ENCODE measurements around a stretch of chr12.

DNA sequence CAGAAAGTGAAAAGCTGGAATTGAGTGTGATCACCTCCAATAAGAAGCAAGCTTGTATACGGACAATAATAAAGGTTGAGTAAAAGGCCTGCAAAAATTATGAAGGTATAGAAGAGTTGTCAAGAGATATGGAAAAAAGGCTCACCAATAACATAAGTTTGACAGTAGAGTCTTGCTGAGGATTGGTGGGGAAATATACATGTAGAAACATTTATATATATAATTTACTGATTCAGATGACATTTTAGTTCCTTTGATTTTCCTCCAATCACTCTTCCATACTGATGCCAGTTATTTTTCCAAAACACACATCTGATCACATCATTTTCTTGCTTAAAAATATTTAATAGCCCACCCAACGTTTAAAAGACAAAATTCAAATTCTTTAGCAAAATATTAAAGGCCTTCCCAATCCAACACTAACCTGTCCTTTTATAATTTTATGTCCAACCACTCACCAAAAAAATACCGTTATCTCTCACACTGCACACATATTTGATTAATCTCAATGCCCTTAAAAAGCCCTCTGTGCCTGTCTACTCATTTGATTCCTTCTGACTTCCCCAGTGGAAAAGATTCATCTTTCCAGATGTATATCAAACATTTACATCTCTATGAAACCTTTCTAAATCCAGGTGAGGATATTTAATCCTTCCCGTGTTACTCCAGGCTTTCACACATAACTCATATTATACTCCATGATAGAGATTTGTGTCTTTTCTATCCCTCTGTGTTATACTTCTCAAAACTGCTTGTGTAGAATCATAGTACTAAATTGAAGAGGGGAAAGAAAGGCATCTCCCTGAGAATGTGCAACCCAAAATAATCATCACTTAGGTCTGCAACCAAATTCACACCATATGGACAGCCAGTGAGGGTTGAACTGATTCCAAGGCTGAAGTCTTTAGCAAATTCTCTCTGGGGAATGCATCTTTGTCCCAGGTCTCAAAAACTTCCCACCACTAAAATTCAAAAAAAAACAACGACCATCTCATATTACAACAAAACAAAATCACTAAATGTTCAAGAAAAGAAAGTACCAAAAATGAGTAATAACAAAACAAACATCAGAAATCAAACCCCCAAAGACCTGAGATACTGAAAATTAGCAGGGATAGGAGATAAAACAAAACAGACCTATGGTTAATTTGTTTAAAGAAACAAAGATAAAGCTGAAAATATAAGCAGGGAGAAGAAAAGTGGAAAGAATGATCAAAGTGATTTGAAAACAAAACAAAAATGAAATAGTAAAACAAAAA lies 11.2 kb downstream of the ZFC3H1 start:
- PRO-cap, result no peak
- RAMPAGE, long total RNA, 3 experiments, result no peak in any of the 3 experiments

DNA sequence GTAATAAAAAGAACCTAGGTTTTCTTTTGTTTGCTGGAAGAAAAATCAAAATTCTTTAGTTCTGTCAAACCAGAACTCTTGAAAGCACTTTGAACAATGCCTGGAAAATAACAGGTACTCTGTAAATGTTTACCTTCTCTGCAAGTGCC lies 892 bp downstream of the THAP2 start:
- PRO-cap, result no peak
- RAMPAGE, long total RNA, 3 experiments, result no peak in any of the 3 experiments

DNA sequence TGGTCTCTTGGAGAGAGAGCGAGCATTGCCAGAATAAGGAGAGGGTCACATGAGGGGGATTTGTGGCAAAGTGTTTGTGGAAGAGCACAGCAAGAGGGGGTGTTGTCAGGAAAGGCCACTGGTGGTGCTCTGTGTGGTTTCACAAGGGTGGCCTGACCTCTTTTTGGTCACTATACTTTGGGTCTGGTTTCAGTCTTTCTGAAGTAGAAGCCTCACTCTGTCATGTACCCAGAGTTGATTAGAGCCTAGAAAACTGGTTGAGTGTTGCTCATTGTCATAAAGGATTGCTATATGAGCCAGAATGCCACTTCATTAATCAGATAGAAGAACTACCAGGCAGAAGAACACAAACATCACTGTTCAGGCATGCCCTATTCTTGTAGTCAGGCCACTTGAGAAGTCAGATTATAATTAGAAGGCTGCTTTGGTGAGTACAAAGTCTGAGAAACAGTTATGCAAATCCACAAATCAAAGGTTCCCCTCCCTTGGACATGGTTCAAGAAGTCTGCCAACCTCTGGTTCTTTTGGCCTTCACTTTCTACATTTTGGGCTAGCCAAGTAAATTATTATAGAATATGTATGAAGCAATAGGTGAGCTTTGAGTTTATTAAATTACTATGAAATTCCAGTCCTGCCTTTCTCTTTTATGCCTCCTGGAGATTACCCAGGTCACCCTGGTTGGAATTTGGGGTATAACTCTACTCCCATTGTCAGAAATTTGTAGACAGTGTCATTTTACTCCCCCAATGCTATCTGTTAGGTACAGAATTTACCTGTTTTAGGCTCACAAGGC lies 8.5 kb downstream of the TMEM19 start:
- PRO-cap, result no peak
- RAMPAGE, long total RNA, 3 experiments, result no peak in any of the 3 experiments

DNA sequence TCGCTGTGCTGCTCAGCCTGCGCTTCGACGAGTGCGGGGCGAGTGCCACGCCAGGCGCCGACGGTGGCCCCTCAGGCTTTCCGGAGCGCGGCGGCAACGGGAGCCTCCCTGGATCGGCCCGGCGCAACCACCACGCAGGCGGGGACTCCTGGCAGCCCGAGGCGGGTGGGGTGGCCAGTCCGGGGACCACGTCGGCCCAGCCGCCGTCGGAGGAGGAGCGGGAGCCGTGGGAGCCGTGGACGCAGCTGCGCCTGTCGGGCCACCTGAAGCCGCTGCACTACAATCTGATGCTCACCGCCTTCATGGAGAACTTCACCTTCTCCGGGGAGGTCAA lies 745 bp downstream of the TRHDE start:
- PRO-cap, result no peak
- RAMPAGE, long total RNA, 3 experiments, result no peak in any of the 3 experiments

DNA sequence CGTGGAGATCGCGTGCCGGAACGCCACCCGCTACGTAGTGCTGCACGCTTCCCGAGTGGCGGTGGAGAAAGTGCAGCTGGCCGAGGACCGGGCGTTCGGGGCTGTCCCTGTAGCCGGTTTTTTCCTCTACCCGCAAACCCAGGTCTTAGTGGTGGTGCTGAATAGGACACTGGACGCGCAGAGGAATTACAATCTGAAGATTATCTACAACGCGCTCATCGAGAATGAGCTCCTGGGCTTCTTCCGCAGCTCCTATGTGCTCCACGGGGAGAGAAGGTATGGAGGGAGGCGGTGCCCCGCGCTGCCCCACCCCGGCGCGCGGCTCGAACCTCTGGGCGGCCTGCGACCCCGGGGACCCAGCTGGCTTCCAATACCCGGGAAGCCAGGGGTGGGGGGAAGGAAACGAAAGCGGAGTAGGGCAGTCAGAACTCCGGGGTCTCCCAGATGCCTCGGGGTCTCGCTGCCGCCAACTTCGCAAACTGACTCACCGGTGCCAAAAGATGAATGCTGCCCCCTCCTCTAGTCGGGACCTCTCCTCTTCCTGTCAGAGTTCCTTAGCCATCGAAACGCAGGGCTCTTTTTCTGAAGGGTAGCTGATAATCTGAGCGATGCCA lies 1.2 kb downstream of the TRHDE start:
- PRO-cap, result no peak
- RAMPAGE, long total RNA, 3 experiments, result no peak in any of the 3 experiments

DNA sequence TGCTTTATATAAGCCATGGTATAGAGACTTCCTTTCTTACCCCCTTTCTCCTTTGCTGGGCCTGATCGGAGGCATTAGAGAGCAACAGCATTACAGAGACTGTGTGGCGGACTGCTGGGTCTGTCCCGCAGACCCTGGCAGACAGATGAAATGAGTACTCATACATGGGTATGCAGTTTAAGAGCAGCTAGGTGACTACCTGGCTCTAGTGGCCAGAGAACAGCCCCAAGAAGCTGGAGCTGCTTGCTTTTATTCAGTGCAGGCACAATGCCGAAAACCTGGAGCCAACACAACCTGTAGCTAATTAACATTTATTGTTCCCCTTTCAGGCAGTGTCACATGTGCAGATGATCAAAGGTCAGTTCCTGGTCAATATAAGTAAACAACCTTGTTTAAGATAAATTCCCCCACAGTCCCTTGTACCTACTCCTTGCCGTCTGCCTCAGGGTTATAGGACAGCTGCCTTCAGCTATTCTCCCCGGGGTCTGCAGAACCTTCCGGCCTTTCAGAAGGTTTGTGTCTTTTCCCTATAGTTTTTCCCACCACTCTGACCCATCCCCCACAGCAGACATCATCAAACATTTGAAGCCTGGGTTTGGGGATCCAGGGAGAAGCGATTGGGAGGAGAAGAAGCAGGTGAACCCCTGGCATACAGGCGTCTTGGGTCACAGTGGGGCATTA lies 160.0 kb downstream of the TRHDE start:
- PRO-cap, result no peak
- RAMPAGE, long total RNA, 3 experiments, result no peak in any of the 3 experiments

DNA sequence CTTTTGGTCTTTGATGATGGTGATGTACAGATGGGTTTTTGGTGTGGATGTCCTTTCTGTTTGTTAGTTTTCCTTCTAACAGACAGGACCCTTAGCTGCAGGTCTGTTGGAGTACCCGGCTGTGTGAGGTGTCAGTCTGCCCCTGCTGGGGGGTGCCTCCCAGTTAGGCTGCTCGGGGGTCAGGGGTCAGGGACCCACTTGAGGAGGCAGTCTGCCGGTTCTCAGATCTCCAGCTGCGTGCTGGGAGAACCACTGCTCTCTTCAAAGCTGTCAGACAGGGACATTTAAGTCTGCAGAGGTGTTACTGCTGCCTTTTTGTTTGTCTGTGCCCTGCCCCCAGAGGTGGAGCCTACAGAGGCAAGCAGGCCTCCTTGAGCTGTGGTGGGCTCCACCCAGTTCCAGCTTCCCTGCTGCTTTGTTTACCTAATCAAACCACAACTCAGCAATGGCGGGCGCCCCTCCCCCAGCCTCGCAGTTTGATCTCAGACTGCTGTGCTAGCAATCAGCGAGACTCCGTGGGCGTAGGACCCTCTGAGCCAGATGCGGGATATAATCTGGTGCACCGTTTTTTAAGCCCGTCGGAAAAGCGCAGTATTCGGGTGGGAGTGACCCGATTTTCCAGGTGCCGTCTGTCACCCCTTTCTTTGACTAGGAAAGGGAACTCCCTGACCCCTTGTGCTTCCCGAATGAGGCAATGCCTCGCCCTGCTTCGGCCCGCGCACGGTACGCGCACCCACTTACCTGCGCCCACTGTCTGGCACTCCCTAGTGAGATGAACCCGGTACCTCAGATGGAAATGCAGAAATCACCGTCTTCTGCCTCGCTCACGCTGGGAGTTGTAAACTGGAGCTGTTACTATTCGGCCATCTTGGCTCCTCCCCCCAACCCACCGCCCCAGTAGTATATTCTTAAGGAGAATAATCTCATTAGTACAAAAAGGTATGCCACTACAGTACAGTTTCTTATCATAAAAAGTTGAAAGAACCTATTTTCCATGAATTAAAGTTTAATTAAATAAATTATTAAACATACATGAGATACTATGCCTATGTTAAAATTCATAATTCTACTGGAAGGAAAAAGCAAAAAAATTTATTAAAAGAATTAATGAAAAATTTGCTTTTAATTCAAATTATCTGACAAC lies 28.6 kb upstream of the ATXN7L3B start:
- PRO-cap, result no peak
- RAMPAGE, long total RNA, 3 experiments, result no peak in any of the 3 experiments

DNA sequence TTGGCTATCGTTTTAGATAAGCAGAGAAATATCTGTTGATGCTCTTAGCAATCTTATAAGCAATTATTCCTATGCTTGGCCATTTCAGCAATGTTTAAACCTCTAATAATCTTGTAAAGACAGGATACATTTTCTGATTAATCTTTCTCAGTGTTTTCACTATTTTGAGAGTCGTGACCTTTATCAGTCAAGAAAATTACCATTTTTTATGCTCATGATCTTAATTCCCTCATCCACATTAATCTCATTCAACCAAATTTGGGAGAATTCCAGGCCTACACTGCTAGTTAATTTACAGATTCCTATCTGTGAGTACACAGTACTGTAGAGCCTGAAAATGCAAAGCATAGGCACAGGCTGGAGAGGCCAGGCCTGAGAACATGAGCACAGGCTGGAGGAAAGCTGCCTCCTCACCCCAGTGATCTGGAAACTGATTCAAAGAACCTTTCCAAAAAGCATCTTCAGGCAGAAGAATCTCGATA lies 122.2 kb downstream of the KCNC2 start:
- PRO-cap, result no peak
- RAMPAGE, long total RNA, 3 experiments, result no peak in any of the 3 experiments

DNA sequence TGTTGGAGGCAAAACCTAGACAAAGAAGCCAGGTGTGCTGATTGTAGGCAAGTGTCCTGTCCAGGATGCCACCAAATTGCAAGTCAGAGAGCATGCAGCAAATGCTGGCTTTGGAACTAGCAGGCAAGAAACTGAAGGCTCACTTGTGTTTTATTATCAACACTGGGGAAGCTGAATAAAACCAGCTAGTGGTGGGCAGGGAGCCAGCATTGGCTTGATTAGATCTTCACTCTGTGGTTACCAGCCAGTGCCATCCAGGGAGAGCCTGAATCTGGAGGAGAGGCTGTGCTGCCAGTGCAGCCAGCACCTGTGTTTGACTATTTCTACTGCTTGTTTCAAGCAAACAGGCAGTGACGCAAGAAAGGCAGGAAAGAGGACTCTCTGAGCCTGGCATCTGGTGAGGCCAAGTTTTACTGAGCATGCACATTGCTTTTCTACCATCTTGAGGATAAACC lies 273.1 kb upstream of the KRR1 start:
- PRO-cap, result no peak
- RAMPAGE, long total RNA, 3 experiments, result no peak in any of the 3 experiments

DNA sequence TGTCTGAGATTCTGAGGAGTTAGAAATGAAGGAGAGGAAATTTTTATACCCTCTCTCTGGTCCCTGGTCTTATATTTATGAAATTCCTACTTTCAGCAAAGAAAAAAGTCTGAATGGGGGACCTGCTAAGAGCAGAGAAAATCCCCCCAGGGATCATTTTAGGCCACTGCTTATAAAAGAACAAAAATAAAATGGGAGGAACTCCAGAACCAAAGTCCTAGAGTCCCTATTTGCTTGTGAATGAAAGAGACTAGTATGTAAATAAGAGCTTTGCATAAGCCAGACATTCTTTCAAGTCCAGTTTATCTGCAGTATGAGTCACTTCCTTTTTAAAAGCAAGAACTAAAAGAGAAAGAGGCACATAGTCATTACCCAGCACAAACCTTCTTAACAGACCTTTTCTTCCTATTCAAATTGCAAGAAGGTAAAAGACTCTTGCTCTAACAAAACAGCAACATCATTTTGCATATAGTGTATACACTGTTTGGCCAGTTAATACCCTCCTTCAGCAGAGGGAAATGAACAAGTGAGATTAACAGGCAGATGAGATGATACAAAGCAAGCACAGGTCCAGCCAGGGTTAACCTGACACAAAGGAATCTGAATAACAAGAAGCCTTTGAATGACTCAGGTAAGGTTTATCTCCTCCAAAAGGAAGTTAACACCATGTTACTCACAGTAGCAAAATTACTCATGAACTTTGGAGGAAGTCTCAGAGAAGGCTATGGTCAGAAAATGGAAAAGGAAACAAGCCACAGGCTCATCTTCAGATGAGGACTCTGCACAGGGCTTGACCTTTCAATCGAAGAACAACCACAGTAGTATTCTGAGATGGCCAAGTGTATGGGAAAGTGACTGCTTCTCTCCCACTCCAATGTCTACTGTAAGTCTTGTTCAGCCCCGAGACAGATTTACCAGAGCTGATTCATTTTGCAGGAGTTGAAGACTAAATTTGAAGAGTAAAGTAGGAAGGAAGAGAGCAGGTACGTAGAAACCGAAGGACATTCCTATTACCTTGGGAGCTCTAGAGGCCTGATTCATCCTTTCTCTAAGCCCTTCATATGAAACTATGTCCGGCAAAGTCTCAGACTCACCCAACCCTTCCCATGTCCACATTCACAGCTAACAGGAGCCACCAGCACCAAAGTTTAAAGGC lies 140.1 kb downstream of the NAP1L1 start:
- PRO-cap, result no peak
- RAMPAGE, long total RNA, 3 experiments, result no peak in any of the 3 experiments

GRCh38 chr12:76251956-76252338 lies 96.3 kb downstream of the BBS10 start:
- PRO-cap, result no peak
- RAMPAGE, long total RNA, 3 experiments, result start-site peak on the plus strand in 1 of 3 experiments, at chr12:76252247-76252251 at its widest, 13 reads per replicate

- PRO-cap, result no peak
- RAMPAGE, long total RNA, 3 experiments, result no peak in any of the 3 experiments
These were observed 1.2 kb downstream of the BBS10 start for GRCh38 chr12:76346907-76347445.

- PRO-cap, result no peak
- RAMPAGE, long total RNA, 3 experiments, result start-site peak on the minus strand in 1 of 3 experiments, at chr12:76375214-76375361 at its widest, 14 reads per replicate
These were observed 26.8 kb upstream of the BBS10 start for GRCh38 chr12:76375066-76375402.

GRCh38 chr12:76467016-76467490 lies 92.5 kb downstream of the OSBPL8 start:
- PRO-cap, result no peak
- RAMPAGE, long total RNA, 3 experiments, result start-site peak on the minus strand in 1 of 3 experiments, at chr12:76467311-76467421 at its widest, 11 reads per replicate

DNA sequence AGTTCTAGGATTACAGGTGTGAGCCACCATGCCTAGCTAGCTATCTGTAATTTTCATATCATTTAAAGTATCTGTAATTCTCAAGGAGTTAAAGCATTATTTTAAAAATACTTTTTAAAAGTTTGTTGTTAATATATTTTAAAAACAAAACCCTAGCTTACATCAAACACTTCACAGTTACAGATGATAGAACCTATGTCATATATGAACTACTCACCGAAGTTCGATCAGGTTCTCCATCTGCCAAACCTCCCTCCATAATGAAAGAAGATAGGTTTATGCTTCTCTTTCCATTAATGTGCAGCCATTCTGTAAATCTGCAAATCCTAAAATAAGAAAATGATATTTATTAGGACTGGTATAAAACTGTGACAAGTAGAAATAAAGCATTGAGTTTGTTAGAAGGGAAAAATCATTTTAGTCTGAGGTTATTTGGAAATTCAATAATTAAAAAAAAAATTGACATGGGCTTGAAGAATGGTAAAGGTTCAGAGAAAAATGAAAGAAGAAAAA lies 72.2 kb downstream of the OSBPL8 start:
- PRO-cap, result no peak
- RAMPAGE, long total RNA, 3 experiments, result no peak in any of the 3 experiments

DNA sequence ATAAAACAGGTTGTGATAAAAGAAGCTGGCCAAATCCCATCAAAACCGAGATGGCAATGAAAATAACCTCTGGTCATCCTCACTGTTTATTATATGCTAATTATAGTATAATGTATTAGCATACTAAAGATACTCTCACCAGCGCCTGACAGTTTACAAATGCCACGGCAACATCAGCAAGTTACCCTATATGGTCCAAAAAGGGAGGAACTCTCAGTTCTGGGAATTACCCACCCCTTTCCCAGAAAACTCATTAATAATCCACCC lies 51.0 kb downstream of the OSBPL8 start:
- PRO-cap, result no peak
- RAMPAGE, long total RNA, 3 experiments, result no peak in any of the 3 experiments

DNA sequence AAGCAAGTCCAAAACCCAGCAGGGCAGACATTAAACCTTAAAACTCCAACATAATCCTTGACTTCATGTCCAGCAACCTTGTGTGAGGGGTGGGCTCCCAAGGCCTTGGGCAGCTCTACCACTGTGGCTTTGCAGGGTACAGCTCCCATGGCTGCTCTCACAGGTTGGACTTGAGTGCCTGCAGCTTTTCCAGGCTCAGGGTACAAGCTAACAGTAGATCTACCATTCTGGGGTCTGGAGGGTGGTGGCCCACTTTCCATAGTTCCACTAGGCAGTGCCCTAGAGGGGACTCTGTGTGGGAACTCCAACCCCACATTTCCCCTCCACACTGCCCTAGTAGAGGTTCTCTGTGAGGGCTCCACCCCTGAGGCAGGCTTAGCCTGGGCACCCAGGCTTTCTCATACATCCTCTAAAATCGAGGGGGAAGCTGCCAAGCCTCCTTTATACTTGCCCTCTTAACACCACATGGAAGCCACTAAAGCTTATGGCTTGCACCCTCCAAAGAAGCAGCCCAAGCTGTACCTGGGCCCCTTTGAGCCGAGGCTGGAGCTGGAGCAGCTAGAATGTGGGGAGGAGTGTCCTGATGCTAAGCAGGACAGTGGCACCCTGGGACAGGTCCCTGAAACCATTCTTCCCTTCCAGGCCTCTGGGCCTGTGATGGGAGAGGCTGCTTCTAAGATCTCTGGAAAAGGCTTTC lies 41.2 kb downstream of the OSBPL8 start:
- PRO-cap, result no peak
- RAMPAGE, long total RNA, 3 experiments, result no peak in any of the 3 experiments

DNA sequence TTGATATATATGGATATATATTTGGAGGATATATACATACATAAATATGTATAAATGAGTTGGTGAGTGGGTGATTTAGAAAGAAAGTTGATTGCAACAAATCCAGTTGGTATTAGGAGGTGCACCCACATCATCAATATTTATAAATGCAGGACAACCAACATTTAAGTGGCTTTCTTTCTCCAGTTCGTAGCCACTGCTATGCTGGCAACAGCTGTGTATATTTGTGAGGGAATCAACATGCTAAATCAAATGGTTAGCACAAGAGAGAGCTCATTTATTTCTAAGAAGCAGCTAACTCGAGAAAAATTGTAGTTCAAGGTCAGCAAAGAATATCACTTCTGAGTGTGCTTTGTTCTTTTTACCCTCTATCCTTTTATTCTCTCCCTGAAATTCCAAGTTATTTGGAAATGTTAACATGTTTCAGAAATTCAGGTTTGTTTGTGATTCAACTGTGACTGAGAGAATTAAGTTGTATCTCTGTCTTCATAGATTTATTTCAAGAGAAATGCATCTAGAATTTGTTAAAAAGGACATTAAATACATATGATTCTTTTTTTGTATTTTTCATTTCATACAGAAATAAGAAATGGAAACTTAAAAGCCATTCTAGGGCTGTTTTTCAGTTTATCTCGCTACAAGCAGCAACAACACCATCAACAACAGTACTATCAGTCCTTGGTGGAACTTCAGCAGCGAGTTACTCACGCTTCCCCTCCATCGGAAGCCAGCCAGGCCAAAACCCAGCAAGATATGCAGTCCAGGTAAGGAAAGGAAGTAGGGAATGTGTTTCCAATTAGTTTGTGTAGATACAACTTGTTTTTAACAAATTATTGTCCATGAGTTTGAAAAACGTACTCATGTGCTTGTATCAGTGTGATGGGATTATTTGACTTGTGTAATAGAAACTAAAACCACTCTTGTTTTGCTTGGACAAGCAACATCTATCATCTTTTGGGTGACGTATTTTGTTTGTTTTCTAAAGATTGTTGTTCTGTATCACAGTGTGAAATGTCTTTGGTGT lies 137.6 kb downstream of the NAV3 start:
- PRO-cap, result no peak
- RAMPAGE, long total RNA, 3 experiments, result start-site peak on the plus strand in 3 of 3 experiments, centred at positions 220 to 768 of the sequence, 5 to 10 reads per replicate

DNA sequence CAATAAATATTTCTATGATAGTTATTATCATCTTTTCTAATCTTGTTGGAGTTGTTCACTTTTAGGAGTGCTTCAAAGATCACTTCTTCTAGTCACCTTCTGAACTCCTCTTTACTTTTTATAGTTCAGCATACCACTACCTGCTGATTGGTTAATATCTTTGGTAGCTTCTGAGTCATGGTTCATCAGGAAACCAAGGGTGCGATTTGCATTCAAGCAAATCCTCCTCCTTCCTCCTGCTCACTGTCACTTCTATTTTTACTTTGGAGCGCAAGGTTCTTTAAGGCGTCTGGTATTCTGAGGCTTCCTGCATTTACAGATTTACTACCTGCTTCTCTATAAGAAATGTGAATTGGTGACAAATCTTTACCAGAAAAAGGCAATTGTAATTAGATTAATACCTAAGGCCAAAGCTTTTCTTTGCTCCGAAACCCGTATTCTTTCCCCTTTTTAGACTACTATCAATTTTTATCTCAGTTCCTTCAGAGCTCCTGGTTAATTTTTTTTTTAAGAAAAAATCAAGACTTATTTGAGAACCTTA lies 24.1 kb downstream of the SYT1 start:
- PRO-cap, result no peak
- RAMPAGE, long total RNA, 3 experiments, result no peak in any of the 3 experiments

DNA sequence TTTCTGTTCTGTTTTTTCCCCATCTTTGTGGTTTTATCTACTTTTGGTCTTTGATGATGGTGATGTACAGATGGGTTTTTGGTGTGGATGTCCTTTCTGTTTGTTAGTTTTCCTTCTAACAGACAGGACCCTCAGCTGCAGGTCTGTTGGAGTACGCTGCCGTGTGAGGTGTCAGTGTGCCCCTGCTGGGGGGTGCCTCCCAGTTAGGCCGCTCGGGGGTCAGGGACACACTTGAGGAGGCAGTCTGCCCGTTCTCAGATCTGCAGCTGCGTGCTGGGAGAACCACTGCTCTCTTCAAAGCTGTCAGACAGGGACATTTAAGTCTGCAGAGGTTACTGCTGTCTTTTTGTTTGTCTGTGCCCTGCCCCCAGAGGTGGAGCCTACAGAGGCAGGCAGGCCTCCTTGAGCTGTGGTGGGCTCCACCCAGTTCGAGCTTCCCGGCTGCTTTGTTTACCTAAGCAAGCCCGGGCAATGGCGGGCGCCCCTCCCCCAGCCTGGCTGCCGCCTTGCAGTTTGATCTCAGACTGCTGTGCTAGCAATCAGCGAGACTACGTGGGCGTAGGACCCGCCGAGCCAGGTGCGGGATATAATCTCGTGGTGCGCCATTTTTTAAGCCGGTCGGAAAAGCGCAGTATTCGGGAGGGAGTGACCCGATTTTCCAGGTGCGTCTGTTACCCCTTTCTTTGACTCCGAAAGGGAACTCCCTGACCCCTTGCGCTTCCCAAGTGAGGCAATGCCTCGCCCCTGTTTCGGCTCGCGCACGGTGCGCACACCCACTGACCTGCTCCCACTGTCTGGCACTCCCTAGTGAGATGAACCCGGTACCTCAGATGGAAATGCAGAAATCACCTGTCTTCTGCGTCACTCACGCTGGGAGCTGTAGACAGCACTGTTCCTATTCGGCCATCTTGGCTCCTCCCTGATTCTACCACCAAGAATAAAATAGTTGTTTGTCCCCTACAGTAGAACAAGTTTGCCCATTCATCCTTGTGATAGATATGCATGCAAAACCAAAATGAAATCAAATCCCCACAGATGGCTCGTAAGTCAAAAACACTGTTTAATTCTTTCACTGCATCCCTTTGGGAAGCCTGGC lies 180.5 kb downstream of the SYT1 start:
- PRO-cap, result no peak
- RAMPAGE, long total RNA, 3 experiments, result no peak in any of the 3 experiments

Data from tibial nerve (tissue), 3 donors.